SEM (cell line): ENCODE data around the genes C1D, DNAAF10 and GKN1.

- PRO-cap, result unidirectional peak, minus-strand start at chr2:66437232; bidirectional peak, plus-strand start at chr2:66437687, minus-strand start at chr2:66437631
Measured at GRCh38 chr2:66437068-66438120, 2.5 kb downstream of the MEIS1 start.

DNA sequence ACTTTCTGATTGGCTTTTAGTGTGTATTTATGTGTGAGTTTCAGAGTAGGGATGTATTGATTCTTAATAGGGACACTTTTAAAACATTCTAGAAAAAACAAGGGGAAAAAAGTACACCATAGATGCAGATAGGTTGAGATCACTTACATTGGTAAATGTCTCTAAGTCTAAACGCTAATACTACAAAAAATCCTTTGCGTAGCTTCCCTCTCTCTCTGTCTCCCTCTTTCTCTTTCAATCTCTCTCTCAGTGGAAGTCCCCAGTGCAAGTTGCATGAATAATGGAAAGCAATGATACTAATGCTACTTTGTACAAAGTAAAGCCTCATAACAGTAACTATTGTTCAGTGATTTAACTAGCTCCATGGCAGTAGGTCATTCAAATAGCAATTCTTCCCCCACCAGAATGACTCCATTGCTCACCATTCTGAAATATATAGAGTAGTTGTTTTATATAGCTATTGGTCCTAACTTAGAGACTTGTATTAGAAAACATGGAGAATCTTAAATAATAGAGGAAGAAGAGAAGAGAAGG lies 12.8 kb downstream of the MEIS1 start:
- PRO-cap, result no peak

DNA sequence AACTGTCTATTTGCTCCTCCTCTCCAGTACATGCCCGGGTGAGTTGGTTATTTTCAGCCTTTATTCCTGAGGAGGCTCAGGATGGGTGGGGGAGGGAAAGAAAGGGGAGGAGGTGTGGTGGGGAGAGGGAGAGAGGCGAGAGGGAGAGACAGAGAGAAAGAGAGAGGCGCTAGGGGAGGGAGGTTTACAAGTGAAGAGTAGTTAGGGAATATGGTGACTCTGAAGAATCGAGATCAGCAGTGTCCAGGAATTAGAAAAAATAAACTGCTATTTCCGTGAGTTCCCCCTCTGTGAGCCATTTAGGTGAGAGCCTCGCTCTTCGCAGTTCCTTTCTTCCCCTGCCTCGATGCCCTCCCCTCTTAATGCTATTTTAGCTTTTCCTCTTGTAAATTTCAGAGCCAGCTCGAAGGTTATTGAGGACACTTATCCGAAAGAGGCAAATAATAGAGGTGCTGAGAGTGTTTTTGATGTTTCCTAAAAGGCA lies 139.0 kb downstream of the MEIS1 start:
- PRO-cap, result no peak

- PRO-cap, result no peak
Measured at GRCh38 chr2:66585351-66585901, 150.5 kb downstream of the MEIS1 start.

- PRO-cap, result no peak
Measured at GRCh38 chr2:66695381-66695672, 260.4 kb downstream of the MEIS1 start.

GRCh38 chr2:66702197-66703016 lies 267.5 kb downstream of the MEIS1 start:
- PRO-cap, result no peak

DNA sequence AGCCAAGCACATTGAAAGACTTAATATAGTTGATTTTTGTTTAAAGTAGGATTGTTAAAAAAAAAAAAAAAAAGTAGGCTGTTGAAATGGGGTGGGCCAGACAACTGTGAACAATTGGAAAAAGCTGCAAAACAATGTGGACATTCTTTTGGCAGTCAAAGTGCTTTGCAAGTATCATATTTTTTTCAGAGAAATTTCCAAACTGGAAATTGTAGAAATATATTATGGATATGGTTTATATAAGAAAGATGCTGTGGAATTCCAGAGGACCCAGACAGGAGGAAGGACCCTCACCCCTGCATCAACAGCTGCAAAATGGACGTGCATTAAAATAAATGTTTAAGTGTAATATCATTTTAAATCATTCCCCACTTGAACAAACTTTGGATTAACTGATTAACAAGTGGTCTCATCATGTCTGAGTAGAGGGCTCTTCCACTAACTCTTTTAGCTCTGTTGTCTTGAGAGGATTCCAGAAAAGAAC lies 82.2 kb downstream of the ETAA1 start:
- PRO-cap, result no peak

DNA sequence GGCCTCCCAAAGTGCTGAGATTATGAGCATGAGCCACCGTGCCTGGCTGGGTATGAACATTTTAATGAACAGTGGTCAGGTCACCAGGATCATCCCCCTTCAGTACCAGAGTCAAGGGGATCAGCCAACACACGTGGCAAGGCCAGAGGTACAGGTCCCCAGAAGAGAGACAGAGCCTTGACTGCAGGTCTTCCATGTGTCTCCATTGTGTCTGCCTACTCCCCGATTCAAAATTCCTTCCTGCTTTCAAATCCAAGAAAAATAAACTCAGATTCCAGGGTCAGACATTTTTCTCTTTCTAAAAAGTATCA lies 269.0 kb downstream of the ETAA1 start:
- PRO-cap, result no peak

- PRO-cap, result bidirectional peak, plus-strand start at chr2:68063128, minus-strand start at chr2:68063004
Measured at GRCh38 chr2:68062380-68063400, at the start of gene C1D. Gene C1D, minus strand, starts transcription at chr2:68063004.

- PRO-cap, result unidirectional peak, plus-strand start at chr2:68157037; unidirectional peak, plus-strand start at chr2:68157099; bidirectional peak, plus-strand start at chr2:68157277, minus-strand start at chr2:68157311; bidirectional peak, plus-strand start at chr2:68157966, minus-strand start at chr2:68157495
Measured at GRCh38 chr2:68156827-68157667, at the start of gene DNAAF10. Gene DNAAF10, minus strand, starts transcription at chr2:68157527.

- PRO-cap, result no peak
Measured at GRCh38 chr2:68244250-68245069, 7.9 kb downstream of the PPP3R1 start.

DNA sequence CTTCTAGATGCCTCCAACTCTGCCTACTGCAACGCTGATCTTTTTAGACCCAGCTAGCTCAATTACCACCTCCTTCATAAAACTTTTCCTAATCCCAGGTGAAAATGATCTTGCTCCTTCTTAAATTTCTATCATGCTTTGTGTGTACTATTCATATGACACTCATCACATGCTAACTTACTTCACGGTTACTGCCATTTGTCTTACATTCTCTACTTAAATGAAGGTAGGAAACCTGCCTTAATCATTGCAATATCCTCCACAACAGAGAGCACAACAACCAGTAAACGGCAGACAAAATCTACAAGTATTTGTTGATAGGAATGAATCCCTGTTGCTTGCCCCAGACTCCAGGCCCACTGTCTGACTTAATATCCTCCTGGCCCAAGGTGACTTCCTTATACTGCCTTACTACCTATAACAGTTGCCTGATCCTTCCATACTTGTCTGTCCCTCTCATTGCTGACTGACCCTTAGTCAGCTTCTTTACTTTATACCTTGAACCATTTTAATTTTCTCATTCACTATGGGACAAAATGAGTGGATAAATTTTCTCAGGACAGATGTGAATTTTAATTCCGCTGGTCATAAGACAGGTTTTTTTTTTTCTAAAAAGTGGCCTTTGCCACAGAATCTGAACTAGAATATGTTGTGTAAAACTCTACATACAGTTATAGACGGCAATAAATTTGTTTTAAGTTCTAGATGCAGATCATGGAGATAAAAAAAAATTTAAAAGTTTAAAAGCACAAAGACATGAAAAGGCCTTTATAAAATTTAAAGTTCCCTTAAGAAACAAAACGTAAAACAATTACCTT lies 3.4 kb downstream of the PPP3R1 start:
- PRO-cap, result no peak

DNA sequence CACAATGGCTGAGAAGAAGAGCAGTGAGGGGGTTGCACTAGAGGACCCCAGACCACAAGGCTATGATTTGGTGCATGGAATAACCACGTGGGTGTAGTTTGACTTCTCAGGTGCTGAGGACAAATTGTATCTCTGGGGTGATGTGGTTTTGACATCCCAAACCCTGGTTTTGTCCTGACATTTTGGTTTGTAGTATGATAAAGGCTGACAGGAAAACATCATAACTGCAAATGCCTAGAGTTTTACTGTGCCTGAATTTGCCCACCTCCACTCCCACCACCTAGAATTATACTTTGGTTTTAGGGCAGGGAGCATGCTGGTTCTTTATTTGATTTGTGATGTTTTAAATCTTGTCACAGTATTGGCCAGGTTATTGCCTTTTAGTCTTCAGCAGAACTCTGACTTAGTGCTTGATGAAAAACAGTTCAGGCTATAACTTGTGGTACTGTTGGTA lies 29.6 kb downstream of the PLEK start:
- PRO-cap, result no peak

DNA sequence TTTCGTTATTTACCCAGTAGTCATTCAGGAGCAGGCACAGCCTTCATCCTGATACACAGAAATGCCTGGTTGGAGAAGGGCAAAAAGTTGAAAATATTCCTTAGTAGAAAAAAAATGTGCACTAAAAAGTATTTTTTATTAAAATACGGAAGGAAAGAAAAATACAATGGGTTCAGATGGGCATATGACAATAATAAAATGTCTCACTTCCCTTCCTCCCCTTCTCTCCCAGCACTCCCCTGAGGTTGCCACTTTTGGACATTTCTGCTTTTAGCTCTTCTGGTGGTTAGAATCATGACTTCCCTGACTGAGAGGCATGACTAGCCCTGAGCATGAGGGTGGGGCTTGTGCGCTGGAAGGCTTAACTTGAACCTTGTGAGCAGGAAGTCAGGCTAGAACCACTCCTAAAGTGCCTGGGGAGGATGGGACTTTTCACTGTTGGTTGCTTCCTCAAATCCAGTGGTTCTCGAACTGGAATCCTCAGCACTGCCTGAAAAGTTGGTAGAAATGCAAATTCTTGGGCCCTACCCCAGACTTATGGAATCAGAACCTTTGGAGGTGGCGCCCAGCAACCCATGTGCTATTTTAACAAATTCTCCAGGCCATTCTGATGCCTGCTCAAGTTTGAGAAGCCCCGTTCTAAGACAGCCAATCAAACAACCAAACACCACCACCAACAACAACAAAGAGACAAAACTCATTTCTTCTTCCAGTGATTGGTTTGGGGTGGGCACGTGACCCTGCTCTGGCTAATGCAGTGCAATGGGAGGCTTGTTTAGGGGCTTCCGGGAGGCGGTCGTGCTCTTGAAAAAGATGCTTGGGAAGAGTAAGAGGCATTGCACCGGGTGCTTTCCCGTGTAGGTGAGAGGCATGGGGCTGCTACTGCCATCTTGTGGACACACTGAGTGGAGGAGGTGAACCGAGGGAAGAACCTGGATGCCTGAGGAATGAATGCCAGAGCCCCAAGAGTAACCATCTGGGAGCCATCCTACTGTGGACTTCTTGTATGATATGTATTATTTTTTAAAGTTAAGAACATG lies 19.6 kb upstream of the ARHGAP25 start:
- PRO-cap, result bidirectional peak, plus-strand start at position 435 of the sequence, minus-strand start at position 195 of the sequence; bidirectional peak, plus-strand start at position 784 of the sequence, minus-strand start at position 606 of the sequence

- PRO-cap, result unidirectional peak, minus-strand start at chr2:68767830
Measured at GRCh38 chr2:68767081-68768045, 32.8 kb downstream of the ARHGAP25 start.

GRCh38 chr2:68768273-68768941 lies 33.8 kb downstream of the ARHGAP25 start:
- PRO-cap, result no peak

GRCh38 chr2:68769833-68770292 lies 35.3 kb downstream of the ARHGAP25 start:
- PRO-cap, result no peak

DNA sequence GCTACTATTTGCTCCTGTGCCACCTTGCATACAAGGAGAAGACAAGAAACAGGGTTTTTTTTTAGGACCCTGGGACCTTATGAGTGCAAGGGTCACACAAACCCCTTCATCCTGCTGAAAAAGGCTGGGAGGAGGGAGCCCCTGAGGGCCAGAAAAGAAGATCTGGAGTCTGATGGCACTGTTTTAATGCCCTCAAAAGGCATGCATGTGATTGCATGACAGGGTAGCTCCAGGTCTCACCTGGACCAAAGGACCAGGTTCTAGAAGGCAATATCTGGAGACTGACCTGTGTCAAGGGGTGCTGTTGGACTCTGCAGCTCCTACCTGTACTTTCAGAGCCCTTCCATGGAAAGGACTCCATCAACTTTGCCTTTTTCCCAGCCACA lies 42.7 kb downstream of the BMP10 start:
- PRO-cap, result no peak

GRCh38 chr2:68974395-68974847 lies at the start of gene GKN1:
Gene GKN1, plus strand, starts transcription at chr2:68974636.
- PRO-cap, result no peak

GRCh38 chr2:69016760-69017659 lies 4.0 kb downstream of the ANTXR1 start:
- PRO-cap, result no peak